Fibroblast of villous mesenchyme (primary cell): Measurements from ENCODE around the genes ACTR3C and GIMAP4.

GRCh38 chr7:149491384-149492153 lies 6.0 kb downstream of the ZNF746 start:
- CAGE, long polyA plus RNA: no peak

DNA sequence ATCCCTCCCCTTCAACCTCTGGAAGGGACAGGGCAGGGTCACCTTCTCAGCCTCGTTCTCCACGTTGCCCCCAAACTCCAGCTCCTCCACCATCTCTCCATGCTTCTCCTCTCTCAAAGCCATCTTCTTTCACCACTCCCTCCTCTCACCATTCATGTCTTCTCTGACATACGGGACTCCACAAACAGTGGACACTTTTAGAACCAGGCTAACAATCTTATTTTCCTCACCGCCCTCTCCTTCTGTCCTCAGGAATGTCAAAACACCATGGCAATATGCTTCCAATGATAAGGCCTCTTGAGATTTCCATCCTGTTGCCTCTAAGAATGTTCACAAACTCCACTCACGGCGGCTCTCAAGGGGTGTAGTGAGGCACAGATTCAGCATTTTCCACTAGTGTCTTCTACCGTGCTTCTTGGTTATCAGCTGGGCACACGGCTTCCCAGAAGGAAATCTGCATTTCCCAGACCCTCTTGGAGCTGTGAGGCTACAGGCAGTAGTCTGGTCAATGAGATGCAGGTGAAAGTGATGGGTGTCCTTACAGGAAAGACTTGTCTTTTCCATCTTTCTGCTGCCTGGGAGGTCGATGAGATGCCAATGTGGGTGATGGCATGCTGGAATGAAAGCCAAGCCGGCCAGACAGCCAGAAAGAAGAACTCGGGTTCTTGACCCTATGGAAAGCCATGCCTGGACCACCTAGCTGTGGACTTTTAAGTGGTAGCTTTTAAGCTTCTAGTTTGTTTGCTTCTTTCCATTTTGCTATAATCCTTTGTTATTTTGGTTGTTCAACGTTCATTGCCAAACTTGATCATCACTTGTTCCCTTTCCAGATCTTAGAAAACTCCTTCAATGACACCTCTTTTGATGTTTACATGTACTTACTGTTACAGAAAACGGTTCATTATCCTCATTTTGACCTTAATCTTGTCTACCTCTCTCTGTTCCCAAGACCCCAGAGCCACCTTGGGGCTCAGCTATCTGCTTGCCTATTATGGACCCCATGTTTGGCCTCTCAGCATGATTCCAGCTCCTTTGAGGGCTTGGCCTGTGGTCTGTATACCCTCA lies 108.5 kb upstream of the KRBA1 start:
- CAGE, long polyA plus RNA: no peak

DNA sequence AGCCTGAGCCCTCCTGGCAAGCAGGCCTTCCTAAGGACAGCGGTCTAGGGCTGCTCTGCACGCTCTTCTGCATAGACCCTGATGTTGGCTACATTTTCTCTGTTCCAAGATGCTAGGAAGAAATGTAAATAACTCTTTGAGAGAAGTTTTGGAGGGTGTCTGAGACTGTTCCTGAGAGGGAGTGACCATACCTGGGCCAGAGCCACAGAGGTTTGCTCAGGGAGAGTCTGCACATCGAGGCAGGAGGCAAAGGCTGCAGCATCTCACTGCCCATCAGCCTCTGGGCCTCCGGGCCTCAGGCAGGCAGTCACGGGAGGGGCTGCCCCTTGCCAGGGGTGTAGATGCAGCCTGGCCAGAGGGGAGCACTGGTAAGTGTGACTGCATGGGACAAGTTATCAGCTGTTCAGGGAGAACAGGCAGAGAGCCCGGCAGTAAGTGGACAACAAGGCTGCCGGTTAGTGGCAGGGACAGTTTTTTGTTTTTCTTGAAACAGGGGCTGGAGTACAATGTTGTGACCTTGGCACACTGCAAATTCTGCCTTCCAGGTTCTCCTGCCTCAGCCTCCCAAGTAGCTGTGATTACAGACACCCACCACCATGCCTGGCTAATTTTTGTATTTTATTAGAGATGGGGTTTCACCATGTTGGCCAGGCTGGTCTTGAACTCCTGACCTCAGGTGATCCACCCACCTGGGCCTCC lies 2.8 kb downstream of the KRBA1 start:
- CAGE, long polyA plus RNA: no peak

- CAGE, long polyA plus RNA: no peak
Observed at GRCh38 chr7:149770883-149771455, 2.4 kb downstream of the ZNF467 start.

DNA sequence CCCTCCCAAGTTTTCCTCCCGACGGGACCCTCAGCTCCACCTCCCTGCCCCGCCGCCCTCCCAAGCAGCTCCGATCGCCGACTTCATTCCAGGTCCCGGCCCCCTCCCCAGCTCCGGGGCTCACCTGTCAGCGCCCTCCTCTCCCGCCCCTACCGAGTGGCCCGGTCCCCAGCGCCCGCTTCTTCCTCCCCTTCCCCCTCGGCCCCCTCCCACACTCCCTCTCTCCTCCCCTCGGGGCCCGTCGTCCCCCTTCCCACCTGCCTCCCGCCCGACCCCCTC lies 869 bp downstream of the ZNF467 start:
- CAGE, long polyA plus RNA: no peak

GRCh38 chr7:149821501-149822183 lies 16.5 kb upstream of the ZNF862 start:
- CAGE, long polyA plus RNA: no peak

DNA sequence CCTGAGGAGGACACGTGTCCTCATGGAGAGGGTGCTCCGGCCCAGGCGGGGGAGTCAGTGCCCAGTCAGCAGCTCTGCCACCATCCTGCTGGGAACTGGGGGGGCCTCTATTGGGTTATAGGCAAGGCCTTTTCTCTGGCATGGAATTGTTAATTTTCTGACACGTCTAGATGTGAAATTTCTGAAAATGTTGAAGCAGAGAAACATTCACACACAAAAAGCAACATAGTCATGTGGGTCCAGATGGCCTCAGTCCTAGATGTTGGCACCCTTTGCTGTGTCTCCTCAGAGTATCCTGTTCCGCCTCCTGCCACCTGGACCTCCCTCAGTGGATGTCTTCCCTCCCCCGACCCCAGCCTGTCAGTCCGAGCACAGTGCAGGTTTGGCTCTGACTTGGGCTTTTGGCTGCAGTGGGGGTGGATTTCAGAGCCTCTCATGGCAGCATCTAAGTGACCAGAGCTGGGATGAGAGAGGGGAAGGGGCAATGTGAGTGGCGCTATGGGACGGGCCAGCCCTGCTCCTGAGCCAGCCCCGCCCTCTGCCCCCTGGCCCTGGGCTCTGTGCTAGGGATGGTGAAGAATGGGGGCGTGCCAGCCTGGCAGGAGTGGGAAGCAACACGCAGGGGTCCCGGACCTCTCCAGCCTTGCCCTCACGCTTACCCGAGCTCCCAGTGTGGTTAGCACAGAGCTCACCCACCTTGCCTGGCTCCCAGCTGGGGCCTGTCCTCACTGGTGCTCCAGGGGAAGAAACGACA lies 6.1 kb downstream of the ATP6V0E2 start:
- CAGE, long polyA plus RNA: no peak

- CAGE, long polyA plus RNA: no peak
Observed at GRCh38 chr7:150109534-150110089, 213.5 kb upstream of the LRRC61 start.

DNA sequence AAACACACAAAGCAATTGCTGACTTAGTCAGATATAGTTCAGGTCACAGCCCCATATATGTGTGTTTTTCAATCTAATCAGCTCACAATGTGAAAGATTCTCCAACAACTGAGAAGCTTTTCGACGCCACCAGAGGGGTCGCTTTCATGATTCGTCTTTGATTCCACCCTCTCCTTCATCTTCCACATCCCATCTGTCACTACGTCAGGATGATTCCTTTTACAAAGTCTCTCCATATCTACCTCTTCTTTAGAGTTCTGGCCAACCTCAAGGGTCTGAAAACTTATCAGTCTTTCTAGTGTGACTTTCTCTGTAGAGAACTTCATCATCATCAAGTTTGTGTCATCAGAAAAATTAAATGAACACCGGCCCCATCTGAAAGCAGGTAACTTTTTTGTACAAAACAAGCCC lies 188.6 kb upstream of the LRRC61 start:
- CAGE, long polyA plus RNA: no peak

- CAGE, long polyA plus RNA: no peak
Observed at GRCh38 chr7:150219784-150220414, 103.3 kb upstream of the LRRC61 start.

- CAGE, long polyA plus RNA: no peak
Observed at GRCh38 chr7:150322988-150324029, at the start of gene ACTR3C. Gene ACTR3C, minus strand, starts transcription at chr7:150323545.

- CAGE, long polyA plus RNA: no peak
Observed at GRCh38 chr7:150329389-150330202, 6.3 kb upstream of the ACTR3C start.

- CAGE, long polyA plus RNA: no peak
Observed at GRCh38 chr7:150388549-150389322, 9.6 kb downstream of the ZNF775 start.

DNA sequence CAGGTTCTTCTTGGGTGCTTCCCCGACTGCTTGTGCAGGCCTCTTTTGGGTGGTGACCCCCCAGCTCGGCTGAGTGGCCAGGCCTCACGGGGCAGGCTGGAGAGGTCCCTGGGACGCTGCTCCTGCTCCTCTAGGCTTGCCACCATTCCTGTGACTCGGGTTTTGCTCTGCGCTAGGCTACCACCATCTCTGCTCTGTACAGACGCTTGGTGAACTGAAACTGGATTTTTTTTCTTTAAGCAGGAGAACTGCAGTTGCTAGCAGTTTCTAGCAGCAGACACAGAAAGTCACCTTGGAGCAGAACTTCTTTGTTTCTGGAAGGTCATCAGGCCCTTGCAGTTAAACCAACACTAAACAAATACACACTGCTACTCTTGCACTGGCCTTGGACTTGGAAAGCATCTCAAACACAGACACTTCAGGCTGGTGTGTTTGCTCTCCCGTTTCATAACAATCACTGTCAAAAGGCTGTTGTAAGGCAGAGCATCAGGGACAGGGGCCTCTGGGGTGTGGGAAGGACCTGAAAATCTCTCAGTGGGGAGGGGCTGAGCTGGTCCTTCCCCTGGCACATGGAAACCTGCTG lies 9.8 kb downstream of the ENSG00000284691 start:
- CAGE, long polyA plus RNA: no peak

DNA sequence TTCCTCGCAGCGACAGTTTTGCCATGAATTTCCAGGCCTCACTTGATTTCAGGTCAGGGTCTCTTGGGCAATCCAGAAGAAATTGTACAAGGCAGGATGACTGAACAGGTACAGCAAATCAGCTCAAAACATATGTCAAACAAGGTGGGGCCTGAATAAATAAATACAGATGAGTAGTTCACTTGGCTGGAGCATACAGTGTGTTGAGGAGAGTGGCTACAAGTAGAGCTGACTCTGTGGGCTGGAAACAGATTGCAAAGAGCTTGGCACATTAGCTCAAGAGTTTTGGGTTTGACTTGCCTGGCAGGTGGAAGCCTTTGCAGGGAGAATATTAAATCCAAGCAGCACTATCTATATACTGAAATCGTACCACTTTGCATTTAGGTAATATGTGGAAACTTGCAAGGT lies 15.0 kb downstream of the GIMAP8 start:
- CAGE, long polyA plus RNA: no peak

DNA sequence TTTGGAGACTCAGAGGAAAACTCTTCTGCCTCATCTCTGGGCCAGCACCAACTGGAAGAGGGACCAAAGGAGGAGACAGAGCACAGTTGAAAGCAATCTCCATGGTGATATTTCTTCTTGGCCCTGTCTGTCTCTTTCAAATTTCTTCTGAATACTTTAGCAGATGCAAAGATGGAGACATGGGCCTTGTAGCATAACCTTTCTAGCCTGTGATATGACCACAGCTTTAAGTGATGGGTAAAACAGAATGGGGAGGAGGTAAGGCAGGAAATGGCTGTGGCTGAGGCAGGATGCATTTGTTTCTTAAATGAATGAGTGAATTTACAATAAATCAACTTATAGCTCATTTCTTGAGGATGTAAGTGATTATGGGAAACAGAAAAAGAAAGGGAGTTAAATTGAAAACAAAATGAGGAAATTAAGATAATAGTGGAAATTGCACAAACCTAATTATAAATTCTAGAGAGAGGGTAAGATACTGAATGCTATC lies 12.0 kb upstream of the GIMAP7 start:
- CAGE, long polyA plus RNA: no peak

- CAGE, long polyA plus RNA: no peak
Observed at GRCh38 chr7:150566951-150567731, at the start of gene GIMAP4. Gene GIMAP4, plus strand, starts transcription at chr7:150567390.

- CAGE, long polyA plus RNA: no peak
Observed at GRCh38 chr7:150687662-150688175, 2.2 kb downstream of the GIMAP2 start.

GRCh38 chr7:150801128-150801996 lies 793 bp downstream of the TMEM176A start:
- CAGE, long polyA plus RNA: no peak

DNA sequence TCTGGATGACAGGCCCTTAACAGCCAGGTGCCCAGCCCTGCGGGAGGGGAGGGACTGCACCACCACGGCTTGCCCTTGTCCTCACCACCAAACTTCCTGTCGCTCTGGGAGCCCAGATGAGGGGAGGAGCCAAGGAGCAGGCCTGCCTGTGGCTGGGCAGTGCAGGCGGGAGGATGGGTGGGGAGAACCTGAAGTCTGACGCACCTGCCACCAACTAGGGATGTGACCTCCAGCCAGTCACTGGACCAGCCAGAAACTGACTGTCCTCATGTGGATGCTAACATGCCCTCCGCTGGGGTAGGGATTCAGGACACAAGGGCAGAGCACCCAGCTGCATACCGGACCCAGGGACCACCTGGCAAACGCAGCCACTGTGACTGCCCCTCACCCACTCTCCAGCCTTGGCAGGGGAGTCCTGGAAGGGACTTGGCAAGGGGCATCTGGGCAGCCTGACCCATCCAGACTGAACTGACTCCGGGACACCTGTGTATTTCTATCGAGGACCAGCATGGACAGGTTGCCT lies 35.8 kb downstream of the KCNH2 start:
- CAGE, long polyA plus RNA: no peak